Osteocyte (in vitro differentiated cells): Measurements from ENCODE around the genes ANXA2R, HMGCS1 and TMEM267.

DNA sequence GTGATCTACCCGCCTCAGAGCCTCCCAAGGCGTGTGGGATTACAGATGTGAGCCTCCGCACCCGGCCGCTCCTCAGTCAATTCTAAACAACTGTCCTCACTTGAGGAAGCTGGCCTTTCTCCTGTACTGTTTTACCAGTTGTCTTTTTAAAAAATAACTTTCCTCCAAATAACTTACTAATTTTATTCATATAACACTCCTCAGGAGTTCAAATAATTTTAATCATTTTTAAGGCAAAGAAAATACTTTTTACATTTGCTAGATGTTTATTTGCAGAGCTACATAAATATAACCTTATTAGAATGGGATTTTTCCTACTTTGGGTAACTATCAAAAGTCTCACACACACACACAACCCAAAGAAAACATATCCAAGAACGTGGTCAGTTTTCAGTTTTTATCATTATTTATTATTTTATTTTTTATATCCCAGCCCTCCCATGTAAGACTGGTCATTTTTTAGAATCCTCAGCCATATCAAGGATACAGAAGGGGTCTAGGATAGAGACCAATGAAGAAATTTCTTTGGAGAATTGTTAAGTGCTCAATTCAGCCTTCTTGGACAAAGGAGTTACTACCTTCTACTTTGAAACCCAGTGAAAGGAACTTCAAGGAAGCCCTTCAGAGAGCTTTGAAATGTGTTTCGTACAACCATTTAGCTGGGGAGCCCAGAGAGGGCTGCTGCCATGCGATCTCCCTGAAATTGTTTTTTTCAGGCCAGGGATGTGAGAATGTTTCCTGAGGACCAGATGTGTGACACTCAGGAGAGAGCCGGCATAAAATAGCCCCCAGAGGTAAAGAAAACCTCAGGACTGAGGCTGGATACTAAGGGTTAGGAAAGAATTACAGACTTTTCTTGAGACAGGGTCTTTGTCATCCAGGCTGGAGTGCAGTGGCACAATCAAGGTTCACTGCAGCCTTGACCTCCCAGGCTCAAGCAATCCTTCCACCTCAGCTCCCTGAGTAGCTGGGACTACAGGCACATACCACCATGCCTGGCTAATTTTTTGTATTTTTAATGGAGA lies 8.8 kb downstream of the RPL37 start:
- PRO-cap = no peak

- PRO-cap = no peak
Measured at GRCh38 chr5:40957868-40958388, 48.6 kb downstream of the C7 start.

GRCh38 chr5:41181845-41182603 lies 31.3 kb downstream of the C6 start:
- PRO-cap = no peak

DNA sequence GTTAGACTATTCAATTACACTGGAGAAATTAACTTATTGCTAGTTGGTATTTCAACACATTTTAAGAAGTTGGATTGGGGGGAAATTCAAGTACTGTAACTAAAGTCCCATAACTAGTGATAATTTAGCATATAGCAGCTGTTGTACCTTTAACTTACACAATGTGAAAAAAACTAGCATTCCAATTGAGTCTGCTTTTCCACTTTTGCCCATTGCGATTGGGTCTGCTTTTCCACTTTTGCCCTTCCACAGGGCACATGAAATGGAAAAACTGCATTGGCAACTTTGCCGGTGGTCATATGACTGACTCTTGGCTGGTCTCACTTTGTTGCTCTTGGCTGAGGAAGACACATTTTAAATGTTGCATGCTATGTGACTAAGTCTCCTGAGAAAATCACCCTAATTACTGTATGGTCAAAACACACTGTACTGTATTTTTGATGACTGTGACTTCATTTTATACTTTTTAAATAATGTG lies 1.5 kb upstream of the OXCT1 start:
- PRO-cap = no peak

GRCh38 chr5:42554908-42555401 lies 131.7 kb downstream of the GHR start:
- PRO-cap = no peak

GRCh38 chr5:42952842-42953641 lies 87.1 kb downstream of the ANXA2R start:
- PRO-cap = no peak

DNA sequence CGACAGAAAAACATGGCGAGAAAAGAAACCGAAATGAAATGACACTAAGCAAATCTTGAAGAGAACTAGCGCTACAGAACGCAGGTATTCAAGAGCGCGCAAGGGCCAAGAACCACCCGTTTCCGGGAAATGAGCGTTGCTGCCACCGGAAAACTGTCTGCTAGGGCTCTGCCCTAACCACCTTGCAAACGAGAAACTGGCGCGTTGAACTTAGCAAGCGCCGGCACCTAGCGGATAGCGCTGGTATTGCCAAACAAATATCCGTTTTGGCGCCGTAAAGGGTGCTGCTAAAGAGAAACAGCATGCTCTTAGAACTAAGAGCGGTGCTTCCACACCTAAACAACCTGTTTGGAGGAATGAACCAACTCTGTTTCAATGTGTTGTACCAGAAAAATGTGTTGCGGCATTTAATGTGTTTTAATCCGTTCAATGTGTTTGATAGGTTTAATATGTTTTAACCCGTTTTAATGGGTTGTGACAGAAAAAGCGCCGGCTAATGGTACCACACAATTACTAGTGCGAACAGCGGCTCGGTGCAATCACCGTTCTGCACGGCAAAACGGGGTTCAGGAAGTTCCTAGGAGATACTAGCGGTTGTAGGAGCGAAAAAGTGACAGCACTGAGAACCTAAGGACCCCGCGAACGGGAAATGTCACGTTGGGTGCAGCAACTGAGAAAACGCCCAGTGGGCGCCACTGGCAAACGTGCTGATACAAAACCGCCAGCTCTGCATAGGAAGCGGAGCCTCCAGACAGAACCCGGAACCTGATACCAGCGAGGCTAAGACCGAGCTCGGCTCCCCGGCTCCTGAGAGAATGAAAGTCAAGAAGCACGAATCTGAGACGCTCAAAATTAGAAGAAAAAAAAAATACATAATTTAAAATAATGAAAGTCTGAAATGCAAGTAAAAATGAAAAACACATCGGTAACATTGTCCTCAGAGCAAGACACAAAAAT lies at the start of gene ANXA2R:
Gene ANXA2R (minus strand): TSS at position 63 of the 957 bp plus-strand sequence.
- PRO-cap = unidirectional peak, minus-strand start at position 184 of the sequence; bidirectional peak, plus-strand start at position 741 of the sequence, minus-strand start at position 755 of the sequence

- PRO-cap = no peak
Measured at GRCh38 chr5:43041214-43041383, 980 bp upstream of the ANXA2R start.

- PRO-cap = no peak
Measured at GRCh38 chr5:43073529-43074474, 33.7 kb upstream of the ANXA2R start.

GRCh38 chr5:43193362-43194158 lies 1.5 kb downstream of the NIM1K start:
- PRO-cap = bidirectional peak, plus-strand start at chr5:43193863, minus-strand start at chr5:43193766

DNA sequence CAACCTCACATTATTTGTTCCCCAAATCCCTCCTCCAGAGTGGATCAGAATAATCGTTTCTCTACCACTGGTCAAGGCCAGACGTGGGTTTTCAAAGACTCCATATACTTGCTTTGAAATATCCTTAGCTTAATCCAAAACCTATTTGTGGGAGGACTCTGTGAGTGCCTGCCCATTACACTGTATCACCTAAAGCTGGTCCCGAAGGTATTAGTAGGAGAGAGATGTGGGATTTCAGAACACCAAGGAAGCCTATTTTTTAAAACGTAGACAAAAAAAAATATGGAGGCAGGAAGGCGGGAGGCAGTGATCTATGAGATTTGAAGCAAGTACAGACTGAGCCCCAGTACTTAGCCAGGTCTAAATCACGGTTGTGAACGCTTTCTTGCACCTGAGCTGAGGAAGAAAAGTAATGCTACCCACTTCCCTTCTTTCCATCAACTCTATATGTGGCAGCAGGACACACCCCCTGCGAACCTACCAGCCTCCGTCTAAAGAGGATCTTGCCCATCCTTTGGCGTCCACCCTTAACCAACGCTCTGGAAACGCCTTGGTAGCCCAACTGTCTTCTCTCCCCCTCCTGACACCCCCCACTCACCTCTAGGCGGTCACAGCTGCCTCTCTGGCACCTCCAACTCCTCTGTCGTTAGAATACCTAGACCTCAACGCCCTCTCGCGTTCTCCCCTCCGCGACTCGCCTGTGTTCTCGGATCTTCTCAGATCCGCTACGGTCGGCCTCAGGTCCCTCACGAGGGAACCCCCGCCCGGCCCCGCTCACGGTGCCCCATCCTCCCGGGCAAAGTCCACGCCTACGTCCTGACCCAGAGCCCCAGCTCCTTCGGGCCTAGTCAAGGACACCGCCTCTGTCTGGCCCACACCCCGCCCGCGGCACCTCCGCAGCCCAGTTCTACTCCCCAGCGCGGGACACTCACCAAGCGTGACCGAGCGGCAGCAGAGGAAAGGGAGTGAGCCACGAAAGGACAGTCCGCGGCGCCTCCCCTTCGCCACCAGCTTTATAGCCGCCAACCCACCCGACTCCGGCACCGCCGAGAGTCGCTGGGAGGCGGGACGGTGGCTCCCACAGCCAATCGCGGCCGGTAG lies at the start of gene HMGCS1:
Gene HMGCS1 (minus strand): TSS at position 989 of the 1,101 bp plus-strand sequence.
- PRO-cap = bidirectional peak, plus-strand start outside the sequence, minus-strand start at position 989 of the sequence

GRCh38 chr5:43409637-43410812 lies 2.2 kb downstream of the CCL28 start:
- PRO-cap = no peak

DNA sequence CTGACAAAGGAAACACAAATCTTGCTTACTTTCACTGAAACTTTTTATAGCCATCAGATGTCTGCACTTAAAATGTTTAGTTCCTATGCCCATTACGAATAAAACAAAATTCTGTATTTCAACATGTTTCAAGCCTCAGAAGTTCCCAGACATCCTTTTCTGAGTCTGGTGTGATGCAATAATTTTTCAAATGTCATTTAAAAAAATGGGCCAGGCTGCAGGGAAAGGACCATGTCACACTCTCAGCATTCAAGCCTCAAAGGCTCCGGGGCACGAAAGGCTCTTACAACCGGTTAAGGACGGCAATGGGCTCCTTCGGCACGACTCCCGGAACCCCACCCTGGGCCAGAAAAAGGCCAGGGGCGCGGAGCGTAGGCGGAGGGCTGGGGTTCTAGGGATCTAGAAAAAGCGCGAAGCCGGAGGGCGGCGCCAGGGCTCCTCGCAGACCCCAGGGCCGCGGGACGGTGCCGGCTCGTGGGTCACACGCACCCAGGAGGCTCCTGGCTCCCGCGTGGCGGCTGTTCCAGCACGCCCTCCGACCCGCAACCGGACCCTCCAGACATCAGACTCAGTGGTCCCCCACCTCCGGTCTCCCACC lies 414 bp downstream of the TMEM267 start:
- PRO-cap = bidirectional peak, plus-strand start at position 259 of the sequence, minus-strand start at position 258 of the sequence

DNA sequence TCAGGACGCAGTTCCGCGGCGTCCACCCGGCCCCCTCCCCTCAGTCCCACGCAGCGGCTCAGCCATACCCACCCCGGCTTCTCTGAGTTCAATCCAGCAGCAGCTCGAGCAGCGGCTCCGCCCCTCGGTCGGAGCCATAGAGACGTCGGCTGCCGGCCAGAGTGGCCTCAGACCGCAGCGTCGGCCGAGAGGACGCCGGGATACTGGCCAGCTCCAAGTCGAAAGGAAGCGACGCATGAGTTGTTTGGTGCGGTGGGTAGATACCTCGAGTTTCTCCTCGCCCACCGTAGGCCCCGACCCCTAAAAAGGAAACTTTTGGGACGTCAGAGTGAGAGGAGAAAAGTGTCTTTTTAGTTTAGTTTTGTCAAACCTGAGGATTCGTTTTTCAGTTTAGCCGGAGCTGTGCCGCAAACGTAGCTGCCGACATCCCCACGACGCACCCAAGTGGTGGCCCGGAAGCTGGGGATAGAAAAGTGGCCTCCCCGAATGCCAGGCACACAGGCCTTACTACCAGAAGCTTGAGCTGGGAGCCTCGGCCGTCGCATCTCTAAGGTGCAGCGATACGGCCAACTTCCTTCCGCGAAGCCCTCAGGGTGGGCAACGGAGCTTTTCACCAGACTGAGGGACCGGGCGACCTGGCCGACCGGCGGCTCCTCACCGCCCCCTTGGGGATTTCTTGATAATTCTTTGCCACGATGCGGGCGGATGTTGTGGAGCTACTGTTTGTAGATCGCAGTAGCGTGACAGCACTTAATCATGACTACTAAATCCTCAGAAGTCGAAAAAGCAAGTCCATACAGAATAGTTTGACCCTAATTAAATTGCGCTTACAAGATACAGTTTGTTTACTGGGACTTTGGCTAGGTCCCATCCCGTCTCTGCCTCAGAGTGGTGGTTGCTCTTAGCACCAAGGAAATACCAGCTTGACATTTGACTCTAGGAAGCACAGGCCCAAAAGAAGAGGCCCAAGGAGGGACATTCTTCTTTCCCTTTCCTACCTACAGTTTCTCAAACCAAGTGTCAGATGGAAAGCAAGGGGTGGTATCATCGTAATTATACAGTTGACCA lies at the start of gene TMEM267:
Gene TMEM267 (minus strand): TSS at position 116 of the 1,068 bp plus-strand sequence.
- PRO-cap = bidirectional peak, plus-strand start at position 170 of the sequence, minus-strand start at position 84 of the sequence; bidirectional peak, plus-strand start at position 690 of the sequence, minus-strand start at position 637 of the sequence; unidirectional peak, minus-strand start at position 890 of the sequence

GRCh38 chr5:43535301-43535759 lies 20.4 kb upstream of the C5orf34 start:
- PRO-cap = no peak

GRCh38 chr5:44637881-44638502 lies 170.8 kb upstream of the MRPS30 start:
- PRO-cap = no peak

DNA sequence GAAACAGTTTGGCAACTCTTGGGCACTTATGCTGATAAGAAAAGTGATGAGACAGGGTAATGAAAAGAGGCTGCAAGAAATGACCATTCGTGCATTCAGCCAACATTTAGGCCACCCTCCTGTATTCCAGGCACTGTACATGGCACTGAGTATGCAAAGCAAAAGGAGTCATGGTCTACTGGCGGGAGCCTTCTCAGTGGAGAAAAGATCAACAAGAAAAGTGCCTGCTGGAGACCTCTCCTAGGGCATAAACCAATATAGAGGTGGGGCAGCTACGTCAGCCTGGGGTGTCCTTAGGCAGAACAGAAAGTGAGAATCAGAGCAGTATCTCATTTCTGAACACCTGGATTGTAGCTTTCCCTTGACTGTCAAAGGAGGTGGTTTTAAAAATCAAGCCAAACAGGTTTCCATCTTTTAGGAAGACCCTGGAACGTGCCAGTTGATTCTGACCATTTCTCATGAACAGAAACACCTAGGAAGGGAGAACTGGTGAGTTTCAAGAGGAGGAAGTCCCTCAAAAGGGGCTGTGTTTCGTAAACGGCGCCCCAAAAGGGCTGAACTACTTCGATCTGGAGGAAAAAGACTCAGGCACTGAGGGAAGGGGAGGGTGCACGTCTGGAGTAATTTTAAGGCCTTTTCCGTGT lies 734 bp upstream of the PARP8 start:
- PRO-cap = no peak

DNA sequence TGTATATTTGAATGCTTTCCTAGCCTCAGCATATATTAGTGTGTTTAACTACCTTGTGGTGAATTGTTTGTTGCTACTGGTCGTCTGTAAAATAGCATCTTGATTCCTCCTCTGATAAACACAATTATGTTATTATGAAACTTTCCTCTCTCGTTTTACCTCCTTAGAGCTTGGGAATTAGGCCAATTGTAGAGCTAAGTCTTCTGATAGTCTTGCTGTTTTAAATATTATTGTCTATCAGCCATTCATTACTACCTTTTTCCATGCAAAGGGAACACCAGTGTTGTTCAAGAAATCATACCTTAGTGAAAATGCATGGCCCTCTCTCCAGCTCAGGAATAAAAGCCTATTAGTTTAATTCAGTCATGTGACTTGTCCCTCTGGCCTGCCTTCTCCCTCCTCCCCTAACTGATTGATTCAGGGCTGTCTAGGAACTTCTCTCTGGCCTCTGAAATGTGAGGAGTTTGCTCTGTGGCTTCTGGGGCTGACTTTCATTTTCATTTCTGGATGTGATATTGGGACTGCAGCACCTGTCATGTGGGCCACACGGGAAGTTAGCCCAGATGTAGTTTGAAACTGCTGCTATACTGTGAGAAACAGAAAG lies 44.7 kb downstream of the PARP8 start:
- PRO-cap = no peak

GRCh38 chr5:50967403-50968134 lies 301.1 kb downstream of the PARP8 start:
- PRO-cap = no peak

DNA sequence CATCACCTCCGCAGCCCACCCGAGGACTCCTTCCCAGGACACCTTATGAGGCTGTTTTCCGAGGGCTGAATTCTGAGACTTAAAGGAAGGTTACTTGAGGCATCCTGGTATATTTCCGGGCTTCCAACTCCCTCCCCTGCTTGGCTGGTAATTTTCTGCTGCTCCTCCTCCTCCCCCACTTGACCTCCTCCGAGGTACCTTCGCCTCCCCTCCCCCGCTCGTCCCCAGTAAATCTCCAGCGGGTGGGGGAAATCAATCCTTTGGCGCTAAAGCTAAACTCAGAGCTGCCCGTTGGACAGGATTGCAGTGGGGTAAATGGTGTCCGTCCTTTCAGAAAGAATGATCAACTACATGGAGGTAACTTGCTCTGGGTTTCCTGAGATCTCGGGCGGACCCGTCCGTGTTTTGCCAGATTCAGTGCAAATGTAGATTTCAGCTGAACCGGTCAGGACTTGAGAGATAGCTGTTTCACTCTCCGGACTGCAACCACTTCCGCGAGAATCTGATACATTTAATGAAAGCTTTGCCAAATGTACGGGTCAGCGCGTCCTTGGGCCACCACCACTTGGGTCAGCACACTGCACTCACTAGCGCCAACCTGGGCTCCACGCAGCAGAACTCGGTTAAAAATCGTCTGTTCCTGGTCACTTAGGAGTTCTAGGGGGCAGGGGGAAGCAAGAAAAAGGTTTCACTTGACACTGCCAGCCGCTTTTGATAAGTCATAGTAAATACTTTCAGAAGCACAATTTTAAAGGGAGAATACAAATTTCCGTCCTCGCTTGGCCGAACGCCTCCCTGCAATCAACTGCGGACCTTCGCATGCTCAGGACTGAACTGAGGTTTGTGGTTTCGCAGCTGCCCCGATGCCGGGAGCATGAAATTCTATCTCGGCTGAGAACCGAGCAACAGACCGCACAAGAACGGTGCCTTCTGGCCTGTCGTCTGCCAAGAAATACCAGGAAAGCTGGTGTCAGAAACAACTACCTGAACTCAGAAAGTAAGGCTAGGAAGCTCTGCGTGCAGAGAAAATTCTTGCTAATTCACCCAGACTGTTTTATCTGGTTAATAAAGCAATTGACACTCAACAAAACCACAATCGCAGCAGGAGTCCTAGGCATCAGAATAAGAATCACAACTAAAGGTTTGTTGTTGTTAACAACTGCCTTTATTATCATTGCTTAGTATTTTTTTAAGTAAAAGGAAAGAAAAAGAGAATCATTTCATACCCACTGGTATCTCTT lies 4.4 kb upstream of the ISL1 start:
- PRO-cap = no peak